AG09309 (cell line): ENCODE measurements around a stretch of chr7.

GRCh38 chr7:94620518-94621225 lies 35.3 kb downstream of the SGCE start:
- RRBS, result no CpG with 5 or more reads among the region's 2 CpGs

DNA sequence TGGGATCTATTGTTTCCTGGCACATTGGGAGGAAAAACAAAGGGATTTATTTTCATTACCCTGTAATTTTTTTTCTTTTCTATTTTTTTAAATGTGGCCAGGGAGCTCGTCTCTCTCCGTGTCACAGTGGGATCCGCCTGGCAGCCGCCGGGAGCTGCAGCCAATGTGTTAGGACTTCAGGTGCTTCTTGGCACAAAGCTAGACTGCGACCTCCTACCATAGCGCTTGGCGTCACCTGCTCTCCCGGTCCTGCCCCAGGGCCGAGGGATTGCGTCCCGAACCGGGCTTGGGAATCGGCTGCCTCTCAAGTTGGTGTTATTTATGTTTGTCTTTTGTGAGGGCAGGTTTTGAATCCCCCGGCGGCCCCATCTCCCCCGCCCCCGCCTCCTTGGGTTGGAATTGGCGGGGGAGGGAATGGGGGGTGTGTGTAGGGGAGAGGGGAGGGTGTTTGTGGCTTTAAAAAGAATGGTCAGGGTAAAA lies 933 bp downstream of the PPP1R9A start:
- RRBS, result 3% methylated on average over 7 of the region's 19 CpGs

GRCh38 chr7:95225775-95226098 lies 98.6 kb downstream of the PON1 start:
- RRBS, result no CpG with 5 or more reads among the region's 1 CpG

DNA sequence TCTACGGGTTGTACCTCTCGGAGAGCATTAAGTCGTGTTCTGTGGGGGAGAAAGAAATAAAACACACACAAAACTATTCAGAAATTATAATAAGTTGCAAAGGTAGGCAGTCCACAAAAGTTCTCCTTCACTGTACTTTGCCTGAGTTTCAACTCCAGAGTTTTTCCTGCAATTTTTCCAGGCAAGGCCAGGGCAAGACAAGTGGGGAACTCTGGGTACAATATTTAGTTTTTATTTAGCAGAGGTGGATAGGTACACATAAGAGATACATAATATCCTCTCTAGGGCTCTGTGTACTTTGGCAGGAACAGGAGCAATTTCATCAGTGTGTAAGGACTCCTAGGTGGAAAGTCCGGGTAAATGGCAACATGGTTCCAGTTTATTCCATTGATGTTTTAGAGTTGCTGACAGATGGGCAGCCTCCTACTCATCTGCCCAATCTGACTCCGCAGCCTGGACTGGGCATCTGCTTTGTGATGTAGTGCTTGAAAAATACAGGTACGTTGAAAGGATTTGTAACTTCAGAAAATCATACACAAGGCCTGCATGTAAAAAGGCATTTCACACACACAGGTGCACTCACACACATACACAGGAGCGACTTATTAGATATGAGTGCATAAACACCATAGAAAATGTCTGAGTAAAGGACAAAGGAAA lies 5.8 kb downstream of the PON1 start:
- RRBS, result no CpG with 5 or more reads among the region's 7 CpGs

- RRBS, result no CpG with 5 or more reads among the region's 6 CpGs
Measured at GRCh38 chr7:95435489-95435692, 563 bp upstream of the PON2 start.

DNA sequence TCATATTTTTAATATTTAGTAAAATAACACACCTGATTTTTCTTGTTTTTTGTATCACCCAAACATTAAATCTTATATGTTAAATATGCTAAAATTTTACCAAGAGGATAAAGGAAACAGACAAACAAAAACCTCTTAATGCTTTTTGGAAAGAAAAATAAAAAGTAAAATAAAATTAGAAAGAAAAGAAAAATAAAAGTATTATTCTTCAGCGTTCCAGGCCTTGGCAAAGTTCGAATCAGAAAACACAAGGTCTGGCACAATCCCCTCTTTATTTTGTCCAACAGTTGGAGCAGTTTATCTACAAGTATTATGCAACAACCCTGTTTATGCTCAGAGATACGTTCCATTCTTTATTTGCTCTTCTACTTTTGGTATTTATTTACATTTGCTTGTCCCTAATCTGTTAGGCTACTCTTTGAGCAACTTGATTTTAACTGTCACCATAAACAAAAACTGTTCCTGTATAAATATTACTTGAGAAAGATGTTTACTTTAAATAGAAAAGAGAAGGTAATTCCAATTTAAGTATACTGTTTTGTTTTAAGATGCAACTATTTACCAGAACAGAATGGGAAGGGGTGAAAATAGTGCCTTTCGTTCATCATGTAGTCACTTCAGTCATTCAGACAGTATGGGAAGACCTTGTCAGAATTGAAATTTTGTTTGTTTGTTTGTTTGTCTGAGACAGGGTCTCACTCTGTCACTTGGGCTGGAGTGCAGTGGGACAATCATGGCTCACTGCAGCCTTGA lies 5.9 kb downstream of the PDK4 start:
- RRBS, result no CpG with 5 or more reads among the region's 4 CpGs

DNA sequence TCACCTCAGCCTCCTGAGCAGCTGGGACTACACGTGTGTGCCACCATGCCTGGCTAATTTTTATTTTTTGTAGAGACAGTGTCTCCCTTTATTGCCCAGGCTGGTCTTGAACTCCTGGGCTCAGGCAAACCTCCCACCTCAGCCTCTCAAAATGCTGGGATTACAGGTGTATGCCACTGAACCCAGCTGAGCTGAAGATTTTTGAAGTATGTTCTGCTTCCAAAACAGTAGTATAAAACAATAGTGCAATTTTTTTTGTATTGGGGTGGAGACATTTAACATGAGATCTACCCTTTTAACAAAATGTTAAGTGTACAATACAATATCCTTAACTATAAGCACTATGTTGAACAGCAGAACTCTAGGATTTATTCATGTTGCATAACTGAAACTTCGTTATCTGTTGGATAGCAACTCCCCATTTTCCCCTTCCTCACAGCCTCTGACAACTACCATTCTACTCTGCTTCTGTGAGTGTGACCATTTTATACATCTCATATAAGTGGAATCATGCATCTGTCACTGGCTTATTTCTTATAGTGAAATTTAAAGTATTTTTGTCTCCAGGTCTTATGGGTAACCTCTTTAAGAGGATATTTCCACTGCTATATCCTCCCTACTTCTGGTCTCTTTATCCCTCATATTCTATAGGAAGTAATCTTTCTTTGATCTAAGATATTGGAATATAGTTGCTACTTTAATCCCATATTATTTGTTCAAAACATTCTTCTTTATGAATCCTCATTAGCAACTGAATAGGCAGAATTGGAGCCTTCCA lies 5.1 kb downstream of the PDK4 start:
- RRBS, result no CpG with 5 or more reads among the region's 2 CpGs

DNA sequence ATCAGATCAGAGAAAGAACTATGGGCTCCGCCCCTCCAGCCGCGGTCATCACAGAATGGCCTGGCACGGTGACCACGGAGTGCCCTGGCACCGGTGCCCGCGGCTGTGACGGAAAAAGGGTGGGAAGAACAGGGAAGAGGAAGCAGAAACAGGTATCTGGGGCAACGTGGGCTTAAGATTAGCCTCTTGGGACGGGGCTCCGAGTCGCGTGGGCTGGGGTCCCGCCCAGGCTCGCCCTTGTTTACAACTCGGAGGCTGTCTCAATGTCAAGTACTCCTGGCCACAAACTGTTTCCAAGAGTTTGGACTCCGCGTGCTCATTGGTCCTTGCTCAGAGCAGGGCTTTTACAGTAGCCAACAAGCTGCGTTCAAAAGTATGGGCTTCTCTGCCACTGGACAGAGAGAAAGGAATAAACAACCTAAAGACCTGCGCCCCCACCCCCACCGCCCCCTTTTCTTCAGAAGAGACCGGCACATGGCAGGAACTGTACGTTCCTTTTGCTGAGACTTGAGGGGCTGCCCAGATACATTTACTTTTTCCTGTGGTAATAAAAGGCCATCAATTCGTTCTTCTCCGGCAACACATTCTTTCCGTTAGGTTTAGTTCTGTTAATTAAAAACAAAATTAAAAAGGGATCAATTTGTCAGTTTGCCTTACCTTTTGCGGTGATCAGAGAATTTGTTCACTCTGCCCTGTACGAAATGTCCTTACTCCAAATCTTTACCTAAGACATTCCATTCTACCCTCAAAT lies 491 bp upstream of the PDK4 start:
- RRBS, result 28% methylated on average over 2 of the region's 29 CpGs

DNA sequence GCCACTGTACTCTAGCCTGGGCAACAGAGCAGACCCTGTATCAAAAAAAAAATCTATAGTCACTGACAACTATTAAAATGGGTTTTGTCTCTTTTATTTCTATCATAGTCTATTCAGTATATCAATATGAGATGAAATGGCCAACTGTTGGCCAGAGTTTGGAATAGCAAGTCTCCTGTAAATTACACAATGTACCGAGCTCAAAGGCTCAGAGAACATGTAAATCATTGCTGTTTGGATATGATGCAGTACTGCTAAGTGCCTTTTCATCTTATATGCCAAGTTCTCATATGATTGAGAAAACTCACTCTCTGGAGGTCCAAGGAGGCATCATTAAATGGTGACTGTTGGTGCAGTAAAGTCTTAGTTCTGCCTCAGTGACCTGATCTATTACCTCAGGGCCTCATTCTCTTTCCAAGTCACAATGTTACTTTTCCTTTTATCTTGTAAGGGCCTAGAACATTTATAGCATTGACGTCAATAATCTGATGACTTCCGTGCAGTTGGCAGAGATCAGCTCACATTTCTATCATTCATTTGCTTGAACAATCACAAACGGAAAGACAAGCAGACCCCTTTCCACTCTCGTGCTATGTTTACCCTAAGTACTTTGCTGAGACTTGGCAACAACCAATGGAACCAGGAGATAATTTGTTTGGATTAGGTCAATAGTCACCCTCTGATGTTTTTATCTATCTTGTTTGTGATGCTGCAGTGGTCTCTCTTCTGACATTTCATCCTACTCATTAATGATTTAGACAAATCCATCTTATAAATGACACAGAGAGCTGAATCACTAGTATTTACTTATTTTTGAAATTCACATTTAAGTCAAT lies 32.6 kb upstream of the PDK4 start:
- RRBS, result no CpG with 5 or more reads among the region's 5 CpGs

DNA sequence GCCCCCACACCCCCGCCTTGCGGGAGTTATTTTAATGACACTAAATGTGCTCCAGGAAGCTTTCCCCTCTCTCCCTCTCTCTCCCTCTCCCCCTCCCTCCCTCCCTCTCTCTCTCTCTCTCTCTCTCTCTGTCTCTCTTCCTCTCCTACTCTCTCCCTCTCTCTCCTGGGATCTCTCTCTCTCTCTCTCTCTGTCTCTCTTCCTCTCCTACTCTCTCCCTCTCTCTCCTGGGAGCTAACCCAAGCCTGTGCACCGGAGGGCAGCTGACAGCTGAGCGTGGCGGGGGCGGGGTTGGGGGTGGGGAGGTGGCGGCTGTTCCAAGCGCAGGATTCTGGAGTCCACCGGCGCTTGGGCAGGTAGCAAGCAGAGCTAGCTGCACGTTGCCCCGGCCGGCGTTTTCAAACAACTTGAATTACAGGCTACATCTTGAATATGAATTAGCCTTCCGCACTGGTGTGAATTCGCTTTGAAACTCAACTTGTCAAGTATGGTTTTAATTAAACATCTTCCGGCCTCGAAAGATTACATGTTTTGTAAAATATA lies 9.3 kb upstream of the DLX6 start:
- RRBS, result 4% methylated on average over 8 of the region's 18 CpGs

DNA sequence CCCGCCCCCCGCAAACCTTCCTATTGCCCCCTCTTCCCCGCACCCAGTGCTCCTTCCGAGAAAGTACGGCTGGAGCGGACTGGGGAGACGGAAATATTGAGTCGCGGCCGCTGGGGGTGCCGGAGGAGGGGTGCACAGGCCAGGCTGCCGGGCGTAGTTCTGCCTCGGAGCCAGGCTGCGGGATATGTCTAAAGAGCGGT lies 6.0 kb downstream of the DLX5 start:
- RRBS, result no CpG with 5 or more reads among the region's 16 CpGs

GRCh38 chr7:98119081-98119867 lies 12.6 kb downstream of the LMTK2 start:
- RRBS, result no CpG with 5 or more reads among the region's 11 CpGs

- RRBS, result no CpG with 5 or more reads among the region's 4 CpGs
Measured at GRCh38 chr7:98120497-98120949, 13.9 kb downstream of the LMTK2 start.

GRCh38 chr7:98174333-98174889 lies 36.8 kb upstream of the BHLHA15 start:
- RRBS, result no CpG with 5 or more reads among the region's 8 CpGs

DNA sequence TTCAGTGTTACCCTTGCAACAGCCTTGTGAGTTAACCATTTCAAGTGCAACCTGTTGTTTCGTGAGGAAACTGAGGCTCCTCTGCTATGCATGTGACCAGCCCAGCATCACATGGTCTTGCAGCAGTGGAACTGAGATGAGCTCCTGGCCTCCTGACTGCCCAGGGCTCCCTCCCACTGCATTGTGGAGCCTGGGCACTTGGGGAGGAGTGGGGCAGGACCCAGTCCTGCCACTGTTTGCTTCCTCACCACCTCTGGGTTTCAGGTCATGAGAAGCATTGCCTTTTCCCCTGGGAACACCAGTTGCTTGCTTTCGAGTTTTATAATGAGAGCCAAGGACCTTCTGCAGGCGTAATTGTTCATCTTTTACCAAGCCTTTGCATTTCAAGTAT lies 32.4 kb upstream of the BHLHA15 start:
- RRBS, result no CpG with 5 or more reads among the region's 3 CpGs

DNA sequence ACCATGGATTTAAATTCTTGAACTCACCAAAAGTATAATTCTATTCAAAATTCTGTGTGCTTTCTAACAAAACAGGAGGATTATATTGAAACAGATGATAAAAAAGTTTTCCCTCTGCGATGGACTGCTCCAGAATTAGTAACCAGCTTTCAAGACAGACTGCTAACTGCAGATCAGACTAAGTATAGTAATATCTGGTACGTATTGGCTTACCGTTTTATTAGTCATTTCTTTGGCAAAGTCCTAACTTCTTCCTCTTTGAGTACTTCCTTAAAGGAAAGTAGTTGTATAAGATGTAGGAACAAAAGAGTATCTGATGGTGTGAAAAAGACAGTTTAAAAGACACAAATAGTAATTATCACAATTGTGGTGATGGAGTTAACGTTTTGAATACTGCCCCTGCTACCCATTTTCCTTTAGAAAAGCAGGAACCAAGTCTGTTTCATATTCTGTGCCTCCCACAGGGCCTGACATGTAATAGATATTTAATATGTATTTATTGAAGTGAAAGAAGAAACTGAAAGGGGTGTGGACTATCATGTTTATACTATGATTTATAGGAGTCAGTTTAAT lies 24.4 kb upstream of the BHLHA15 start:
- RRBS, result no CpG with 5 or more reads among the region's 4 CpGs

- RRBS, result no CpG with 5 or more reads among the region's 28 CpGs
Measured at GRCh38 chr7:98211698-98212353, 587 bp downstream of the BHLHA15 start.

DNA sequence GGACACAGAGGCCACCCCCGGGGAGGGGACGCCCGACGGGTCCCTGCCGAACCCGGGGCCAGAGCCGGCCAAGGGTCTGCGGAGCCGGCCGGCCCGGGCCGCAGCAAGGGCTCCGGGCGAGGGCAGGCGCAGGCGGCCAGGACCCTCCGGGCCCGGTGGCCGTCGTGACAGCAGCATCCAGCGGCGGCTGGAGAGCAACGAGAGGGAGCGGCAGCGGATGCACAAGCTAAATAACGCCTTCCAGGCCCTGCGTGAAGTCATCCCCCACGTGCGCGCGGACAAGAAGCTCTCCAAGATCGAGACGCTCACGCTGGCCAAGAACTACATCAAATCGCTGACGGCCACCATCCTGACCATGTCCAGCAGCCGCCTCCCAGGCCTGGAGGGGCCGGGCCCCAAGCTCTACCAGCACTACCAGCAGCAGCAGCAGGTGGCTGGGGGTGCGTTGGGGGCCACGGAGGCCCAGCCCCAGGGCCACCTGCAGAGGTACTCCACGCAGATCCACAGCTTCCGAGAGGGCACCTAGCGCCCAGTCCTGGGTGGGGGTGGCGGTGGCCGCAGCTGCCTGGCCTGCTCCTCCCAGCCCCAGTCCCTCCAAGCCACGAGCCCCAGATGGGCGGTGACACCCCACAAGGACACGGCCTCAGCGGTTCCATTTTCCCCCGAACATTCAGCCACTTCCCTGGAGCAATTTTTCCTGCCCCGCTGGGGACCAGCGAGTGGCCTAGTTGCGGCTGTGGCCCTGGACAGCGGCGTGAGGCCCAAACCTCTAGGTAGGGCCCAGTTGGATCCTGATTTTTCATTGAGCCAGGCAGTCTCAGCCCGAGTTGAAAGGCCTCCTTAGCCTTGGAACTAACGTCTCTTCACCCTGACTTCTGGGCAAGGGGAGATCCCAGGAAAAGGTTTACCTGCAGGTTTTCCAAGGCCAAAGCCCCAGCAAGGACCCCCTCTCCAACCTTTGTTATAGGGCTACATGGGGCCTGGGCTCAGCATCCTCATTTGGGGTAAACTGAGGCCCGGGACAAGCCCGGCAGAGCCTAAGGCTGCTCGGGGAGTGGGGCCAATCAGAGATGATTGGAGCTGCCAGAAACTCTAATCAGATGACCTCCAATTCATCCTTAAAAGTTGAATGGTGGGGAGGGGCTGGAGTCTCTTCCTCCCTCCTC lies 1.5 kb downstream of the BHLHA15 start:
- RRBS, result 98% methylated on average over 6 of the region's 60 CpGs

GRCh38 chr7:98286645-98287004 lies 5.1 kb downstream of the BRI3 start:
- RRBS, result no CpG with 5 or more reads among the region's 5 CpGs

DNA sequence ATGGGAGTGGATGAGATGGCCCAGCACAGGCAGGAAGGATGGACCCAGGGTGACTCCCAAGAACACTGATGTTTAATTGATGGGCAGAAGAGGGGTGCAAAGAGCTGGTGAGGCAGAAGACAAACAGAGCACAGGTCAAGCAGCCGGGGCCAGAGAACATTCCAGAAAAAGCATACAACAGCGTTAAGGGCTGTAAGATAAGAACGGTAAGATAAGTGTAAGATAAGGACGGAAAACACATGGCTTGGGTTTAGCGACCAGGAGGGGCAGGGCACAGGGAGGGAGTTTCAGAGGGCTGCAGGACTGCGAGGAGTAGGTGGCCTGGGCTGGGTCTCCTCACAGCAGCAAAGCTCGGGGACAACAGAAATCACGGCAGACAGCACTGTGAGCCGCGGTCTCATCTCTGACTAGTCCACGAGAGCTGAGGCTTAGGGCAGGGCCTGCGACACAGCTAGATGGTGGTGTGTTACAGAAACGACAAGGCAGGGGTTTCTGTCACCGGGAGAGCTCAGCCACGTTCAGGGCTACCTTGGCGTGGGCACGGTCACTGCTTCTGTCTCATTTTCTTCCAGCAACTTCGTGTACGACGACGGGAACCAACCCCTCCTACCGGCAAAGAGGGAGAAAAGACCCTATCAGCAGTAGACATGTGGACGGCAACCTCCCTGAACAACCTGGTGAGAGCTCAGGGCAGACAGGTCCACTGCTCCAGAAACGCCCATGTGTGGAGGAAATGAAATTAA lies 24.6 kb downstream of the BRI3 start:
- RRBS, result no CpG with 5 or more reads among the region's 24 CpGs